NB4 (cell line): ENCODE measurements around a stretch of chr16.

- RRBS: 22% methylated on average over 3 of the region's 29 CpGs
These were observed 110.7 kb downstream of the C16orf78 start for GRCh38 chr16:49484126-49484898.

DNA sequence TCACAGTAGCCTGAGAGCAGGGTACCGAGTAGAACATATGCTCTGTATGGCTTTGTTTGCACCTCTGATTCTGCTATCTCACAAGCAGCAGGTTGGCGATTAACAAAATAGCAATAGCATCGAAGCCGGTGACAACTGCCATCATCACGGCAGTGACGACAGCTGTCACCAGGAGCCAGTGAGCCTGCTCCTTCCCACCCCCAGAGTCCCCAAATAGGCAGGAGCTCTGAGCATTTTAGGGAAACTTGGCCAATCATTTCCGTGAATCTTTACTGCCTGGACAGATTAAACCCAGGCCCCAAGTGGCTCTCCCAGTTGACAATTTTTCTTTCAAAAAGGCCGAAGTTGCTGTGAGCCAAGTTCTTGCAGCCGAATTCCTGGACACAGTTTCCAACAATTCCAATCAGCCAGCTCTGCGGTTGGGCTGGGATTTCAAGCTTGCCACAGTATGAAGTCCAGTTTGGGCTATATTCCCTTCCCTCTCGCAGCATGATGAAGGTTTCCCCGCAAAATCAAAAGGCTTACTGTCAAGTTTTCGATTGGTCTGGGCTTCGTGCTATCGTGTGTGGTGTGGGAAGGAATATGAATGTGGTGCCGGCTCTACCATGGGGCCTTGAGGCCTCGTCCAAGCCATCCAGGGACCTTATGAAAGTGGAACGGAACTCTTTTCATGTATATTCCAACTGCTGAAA is 186.6 kb downstream of the C16orf78 start:
- RRBS: no CpG with 5 or more reads among the region's 18 CpGs

- RRBS: no CpG with 5 or more reads among the region's 19 CpGs
These were observed 201.8 kb downstream of the C16orf78 start for GRCh38 chr16:49575135-49575973.

- RRBS: no CpG with 5 or more reads among the region's 28 CpGs
These were observed 155.0 kb downstream of the ZNF423 start for GRCh38 chr16:49700444-49701814.

DNA sequence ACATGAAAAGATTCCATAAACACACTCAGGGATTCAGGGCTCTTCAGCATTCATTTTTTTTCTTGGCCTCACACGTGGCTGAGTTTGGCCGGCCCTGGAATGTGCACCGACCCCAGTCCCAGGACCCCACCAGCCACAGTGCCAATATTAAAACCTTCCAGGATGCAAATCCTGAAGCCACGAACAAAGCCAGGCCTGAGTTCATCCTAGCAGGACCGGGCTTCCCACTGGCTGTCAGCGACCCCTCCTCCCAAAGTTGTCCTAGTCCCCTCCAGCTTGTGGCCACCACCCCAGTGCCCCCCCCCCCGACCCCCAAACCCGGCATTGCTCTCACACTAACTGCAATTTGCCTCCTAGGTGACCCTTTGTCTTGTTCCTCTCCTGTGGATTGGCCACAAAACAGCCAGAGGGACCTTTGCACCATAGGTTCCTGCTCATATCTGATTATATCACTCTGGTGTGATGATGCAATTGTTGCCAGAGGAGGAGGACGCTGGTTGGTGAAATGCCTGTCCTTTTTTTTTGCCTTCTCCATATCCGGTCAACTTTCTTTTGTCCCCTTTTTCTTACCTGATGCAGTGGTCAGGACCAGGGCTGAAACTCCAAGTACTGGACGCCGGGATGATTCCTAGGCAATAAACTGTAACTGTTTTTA is 27.9 kb upstream of the ZNF423 start:
- RRBS: 58% methylated on average over 4 of the region's 12 CpGs

- RRBS: no CpG with 5 or more reads among the region's 6 CpGs
These were observed 2.6 kb downstream of the TENT4B start for GRCh38 chr16:50155596-50156153.

DNA sequence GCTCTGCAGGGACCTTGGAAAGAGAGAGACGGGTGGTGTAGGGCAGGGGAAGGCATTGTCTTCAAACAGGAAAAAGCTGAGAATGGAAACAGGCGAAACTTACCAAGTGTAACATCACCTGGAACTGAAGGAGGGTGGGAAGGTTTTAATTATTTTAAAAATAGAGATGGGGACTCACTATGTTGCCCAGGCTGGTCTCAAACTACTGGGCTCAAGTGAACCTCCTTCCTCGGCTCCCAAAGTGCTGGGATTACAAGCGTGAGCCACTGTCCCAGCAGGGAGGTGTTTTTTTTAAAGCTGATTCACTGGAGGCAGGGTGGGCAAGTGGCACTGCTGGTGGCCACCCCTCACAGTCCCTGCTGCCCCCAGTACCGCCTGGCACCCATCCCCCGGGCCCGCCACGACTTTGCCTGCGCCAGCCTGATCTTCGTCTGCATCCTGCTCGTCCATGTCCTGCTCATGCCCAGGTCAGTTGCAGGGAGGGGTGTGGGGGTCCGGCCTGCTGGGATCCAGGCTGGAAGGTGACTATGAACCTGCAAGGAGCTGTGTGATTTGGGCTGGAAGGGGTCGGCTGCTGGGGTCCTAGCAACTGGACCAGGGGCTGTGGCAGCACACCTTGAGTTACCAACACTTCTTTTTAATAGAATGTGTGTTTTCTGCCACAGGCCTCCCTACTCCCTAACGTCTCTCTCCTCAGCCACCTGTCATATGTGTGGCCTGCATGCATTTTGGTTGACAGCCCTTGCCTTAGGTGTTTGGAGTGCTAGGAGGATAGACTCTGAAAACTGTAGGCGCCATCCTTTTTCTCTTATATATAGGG is 40.5 kb downstream of the ADCY7 start:
- RRBS: no CpG with 5 or more reads among the region's 15 CpGs

- RRBS: no CpG with 5 or more reads among the region's 15 CpGs
These were observed 49.0 kb downstream of the ADCY7 start for GRCh38 chr16:50315205-50315907.

DNA sequence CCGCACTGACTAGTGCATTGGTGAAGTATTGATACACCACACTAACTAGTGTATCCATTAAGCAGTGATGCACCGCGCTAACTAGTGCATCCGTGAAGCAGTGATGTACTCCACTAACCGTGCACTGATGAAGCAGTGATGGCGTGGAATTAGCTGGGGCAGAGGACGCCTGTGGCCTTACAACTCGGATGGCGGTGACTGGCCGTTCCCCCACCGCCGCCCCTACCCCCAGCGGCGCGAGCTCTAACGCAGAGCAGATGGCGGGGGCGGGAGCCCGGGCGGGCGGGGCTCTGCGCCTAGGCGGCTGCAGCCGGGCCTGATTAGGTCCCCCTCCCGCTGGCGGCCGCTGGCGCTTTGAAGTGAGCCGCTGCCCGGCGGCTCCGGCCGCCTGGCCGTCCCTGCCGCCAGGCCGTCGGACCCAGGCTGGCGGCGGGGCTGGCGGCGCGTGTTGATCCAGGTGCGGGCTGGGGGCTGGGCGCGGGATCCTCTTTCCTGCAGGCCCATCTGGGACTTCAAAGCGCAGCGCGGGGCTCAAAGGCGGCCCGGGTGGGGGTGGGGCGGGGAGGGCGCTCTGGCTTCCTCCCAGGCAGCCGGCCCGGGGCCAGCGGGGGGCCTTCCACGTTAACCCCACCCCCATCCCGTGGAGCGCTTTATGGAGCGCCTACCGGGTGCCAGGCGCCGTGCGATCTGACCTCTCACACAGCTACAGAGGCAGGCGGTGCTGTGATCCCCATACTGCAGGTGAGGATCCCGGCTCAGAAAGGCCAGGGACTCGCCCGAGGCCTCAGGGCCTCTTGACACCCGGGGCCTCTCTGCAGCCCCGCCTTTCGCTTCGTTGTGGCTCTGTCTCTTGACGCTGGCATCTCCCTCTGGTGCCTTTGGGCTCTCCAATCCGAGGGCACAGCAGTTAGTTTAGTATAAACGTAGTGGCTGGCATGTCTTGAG is 80.2 kb upstream of the NKD1 start:
- RRBS: 14% methylated on average over 30 of the region's 74 CpGs

DNA sequence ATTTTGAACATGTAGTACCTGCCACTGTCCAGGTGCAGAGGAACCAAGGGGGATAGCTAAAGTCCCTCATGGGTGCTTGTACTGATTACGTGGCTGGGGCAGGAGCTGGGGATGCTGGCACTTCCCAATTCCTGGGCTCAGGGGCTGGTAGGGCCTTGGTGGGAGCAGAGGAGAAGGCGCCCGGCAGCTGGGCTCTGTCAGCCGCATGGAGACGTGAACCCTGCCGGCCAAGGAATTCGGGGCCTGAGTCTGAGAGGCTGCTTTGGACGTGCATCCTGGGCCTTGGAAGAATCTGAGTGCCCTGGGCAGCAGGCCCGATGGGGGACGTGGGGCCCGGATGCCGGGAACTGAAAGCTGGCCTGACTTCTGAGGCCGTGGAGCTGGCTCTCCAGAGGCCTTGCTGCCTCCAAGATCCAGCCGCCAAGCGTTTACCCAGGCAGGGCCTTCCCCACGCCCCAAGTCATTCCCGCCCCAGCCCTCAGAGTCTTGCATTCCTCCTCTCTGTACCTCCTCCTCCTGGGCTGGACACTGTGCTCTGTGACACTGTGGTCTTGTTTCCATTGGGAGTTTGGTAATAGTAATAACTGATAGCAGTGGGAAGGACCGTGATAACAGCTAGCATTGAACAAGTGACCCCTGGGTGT is 37.1 kb downstream of the NKD1 start:
- RRBS: 100% methylated on average over 2 of the region's 18 CpGs

GRCh38 chr16:50681613-50681982 is 486 bp upstream of the SNX20 start:
- RRBS: no CpG with 5 or more reads among the region's 4 CpGs

- RRBS: no CpG with 5 or more reads among the region's 5 CpGs
These were observed 7.1 kb upstream of the CYLD start for GRCh38 chr16:50734763-50735136.

DNA sequence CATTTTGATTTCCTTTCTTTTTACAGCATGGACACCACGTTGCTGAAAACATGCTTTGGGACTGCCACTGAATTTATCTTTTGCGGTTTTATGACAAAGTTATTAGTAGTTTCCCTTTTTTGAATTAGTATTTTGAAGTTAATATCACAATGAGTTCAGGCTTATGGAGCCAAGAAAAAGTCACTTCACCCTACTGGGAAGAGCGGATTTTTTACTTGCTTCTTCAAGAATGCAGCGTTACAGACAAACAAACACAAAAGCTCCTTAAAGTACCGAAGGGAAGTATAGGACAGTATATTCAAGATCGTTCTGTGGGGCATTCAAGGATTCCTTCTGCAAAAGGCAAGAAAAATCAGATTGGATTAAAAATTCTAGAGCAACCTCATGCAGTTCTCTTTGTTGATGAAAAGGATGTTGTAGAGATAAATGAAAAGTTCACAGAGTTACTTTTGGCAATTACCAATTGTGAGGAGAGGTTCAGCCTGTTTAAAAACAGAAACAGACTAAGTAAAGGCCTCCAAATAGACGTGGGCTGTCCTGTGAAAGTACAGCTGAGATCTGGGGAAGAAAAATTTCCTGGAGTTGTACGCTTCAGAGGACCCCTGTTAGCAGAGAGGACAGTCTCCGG is 7.8 kb downstream of the CYLD start:
- RRBS: no CpG with 5 or more reads among the region's 9 CpGs

GRCh38 chr16:50776024-50776339 is 34.1 kb downstream of the CYLD start:
- RRBS: no CpG with 5 or more reads among the region's 1 CpG

DNA sequence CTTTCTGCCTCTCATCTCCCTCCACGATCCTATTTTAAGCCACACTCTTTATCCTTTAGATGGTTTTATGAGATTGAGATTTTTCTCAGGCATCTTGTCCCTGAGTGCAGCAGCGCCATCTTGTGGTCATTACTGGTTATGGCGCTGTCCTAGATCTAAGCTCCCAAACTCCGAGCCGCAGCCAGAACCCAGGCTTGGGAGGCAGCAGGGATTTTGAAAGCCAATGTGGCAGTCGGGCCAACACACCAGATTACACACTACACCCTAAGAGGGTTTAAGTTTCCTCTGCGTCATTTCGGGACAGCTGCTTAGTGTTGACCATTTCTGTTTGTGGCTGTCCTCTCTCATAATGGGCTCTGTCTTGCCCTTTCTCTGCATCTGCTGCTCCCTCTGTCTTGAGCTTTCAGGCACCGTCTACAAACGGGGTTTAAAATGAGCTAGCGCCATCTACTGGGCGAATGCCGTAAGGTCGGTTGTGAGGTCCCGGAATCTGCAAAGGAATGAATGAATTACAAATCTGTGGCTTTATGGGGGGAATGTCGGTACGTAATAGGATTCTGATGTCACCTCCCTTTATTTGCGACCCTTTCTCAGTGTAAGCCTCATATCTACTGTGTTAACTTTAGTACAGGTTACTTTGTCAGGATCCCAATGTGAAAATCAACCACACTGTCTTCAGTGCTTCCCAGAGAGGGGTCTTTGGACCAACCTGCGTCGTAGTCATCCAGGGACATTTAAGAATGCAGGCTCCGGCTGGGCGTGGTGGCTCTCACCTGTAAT is 64.6 kb downstream of the CYLD start:
- RRBS: no CpG with 5 or more reads among the region's 22 CpGs

DNA sequence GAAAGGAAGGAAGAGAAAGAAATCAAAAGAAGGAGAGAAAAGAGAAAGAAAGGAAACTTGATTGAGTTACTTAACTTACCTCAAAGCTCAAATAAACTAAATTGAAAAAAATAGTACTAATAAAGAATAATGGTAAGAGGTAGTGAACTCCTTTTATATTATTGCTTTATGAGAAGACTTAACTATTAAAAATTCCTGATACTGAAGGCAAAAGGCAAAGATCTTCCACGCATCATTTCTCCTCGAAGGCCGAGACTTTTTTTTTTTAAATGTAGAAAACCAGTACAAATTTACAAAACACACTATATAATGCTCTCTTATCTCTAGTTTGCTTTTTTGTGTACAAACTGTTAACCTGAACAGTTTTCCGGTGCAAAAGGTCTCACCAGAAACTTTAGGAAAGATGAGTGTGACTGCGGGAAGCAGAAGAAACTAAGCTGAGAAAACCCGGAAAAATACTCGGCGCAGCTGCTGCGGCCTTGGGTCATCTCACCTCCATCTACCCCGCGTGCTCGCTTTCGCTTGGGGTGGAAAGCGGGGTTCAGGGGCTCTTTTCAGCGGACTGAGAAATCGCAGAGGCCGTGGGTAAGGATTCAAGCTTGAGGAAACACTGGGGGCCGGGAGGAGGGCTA is 1.9 kb downstream of the SALL1 start:
- RRBS: 85% methylated on average over 3 of the region's 18 CpGs

GRCh38 chr16:51184542-51185385 is 33.7 kb upstream of the SALL1 start:
- RRBS: no CpG with 5 or more reads among the region's 8 CpGs

GRCh38 chr16:51403023-51403487 is 252.0 kb upstream of the SALL1 start:
- RRBS: no CpG with 5 or more reads among the region's 3 CpGs

DNA sequence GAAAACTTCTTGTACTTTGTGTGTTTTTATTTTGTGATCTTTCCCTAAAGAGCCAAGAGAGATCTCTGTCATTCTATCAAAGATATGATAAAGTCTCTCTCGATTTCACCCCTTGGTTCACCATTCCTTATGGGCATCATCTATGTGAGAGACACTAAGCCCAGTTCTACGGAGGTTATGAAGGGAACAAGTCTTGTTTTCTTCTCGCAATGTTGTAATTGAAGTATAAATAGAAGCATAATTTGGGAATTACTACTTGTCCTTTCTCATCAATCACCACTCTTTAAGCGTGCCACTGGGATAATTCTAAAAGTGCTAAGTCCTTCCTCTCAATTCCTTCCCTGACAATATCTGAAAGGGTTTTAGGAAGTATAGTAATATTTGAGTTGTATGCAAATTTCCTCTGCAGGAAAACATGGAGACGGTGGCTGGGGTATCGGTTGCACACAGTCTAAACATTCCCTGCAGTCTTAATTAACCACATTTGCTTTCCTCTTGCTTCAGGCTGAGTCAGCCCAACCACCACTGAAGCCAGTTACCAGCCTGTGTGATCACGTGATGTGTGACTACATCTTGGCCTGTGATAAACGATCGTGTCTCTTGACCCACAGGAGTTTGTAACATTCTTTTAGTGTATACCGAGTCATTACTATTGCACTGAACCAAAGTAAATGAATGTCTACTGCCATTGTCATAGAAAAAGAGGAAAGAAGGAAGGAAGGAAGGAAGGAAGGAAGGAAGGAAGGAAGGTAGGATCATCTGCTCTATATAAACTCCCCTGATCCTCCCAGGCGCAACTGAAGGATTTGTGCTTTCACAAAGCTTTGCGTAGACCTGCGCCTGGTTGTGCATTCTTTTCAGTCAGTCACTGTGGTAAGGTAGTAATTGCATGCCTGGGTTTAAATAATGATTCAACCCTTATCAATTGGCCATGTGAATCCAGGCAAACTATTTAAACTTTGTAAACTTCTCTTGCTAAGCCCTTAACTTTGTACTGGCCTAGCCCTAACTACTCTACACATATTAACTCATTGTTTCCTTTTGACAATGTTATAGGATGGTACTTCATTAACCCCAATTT is 280.5 kb upstream of the SALL1 start:
- RRBS: no CpG with 5 or more reads among the region's 13 CpGs

- RRBS: no CpG with 5 or more reads among the region's 6 CpGs
These were observed 494.4 kb upstream of the SALL1 start for GRCh38 chr16:51645545-51645895.